Mucosa of descending colon (tissue), 1 donor: ENCODE data around the genes HTRA1 and CUZD1.

- PRO-cap = no peak
Measured at GRCh38 chr10:121449474-121450025, 148.7 kb downstream of the FGFR2 start.

- PRO-cap = no peak
Measured at GRCh38 chr10:121526488-121527266, 71.6 kb downstream of the FGFR2 start.

GRCh38 chr10:121597014-121597686, 1.1 kb downstream of the FGFR2 start:
- PRO-cap = bidirectional peak, plus-strand start at chr10:121597384, minus-strand start at chr10:121597262

GRCh38 chr10:122056444-122057088, 67.6 kb downstream of the TACC2 start:
- PRO-cap = unidirectional peak, minus-strand start at chr10:122056818

- PRO-cap = no peak
Measured at GRCh38 chr10:122083235-122084168, 94.5 kb downstream of the TACC2 start.

- PRO-cap = no peak
Measured at GRCh38 chr10:122085409-122086222, 96.7 kb downstream of the TACC2 start.

DNA sequence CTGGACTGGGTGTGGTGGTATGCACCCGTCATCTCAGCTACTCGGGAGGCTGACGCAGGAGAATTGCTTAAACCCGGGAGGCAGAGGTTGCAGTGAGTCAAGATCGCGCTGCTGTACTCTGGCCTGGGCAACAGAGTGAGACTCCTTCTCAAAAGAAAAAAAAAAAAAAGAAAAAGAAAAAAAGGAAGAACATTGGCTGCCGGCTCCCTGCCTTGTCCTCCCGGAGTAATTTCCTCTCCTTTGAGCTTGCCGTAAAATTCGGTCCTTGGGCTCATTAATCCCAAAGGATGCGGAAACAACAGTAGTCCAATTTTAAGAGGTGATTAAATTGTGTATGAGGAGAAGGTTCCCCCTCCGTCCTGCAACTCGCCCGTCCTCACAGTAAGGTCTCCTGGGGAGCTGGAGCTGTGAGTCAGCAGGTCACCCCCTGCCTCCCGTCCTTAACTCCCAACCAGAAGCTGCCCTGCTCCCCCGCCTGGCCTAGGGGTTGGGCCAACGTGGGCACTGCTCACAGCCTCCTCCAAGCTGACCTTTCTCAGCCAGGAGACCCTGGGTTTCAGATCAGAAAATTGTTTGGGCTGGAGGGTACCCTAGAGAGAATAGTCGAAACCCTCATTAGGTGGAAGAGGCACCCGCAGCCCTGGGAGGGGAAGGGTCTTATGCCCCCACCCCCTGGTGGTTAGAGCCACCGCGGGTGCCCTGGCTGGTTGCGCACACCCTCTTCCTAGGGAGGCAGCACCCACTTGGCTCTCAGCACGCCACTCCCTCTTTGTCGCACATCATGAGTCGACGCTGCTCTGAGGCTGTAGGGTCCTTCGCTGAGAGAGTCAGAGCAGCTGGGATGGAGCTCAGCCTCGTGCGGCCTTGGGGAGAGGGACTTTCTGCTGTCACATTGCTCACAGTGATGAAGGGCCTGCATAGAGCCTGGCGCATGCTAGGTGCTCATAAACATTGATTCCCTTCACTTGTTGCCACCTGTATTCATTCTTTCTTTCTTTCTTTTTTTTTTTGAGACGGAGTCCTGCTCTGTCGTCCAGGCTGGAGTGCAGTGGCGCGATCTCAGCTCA, 131.1 kb downstream of the TACC2 start:
- PRO-cap = no peak

DNA sequence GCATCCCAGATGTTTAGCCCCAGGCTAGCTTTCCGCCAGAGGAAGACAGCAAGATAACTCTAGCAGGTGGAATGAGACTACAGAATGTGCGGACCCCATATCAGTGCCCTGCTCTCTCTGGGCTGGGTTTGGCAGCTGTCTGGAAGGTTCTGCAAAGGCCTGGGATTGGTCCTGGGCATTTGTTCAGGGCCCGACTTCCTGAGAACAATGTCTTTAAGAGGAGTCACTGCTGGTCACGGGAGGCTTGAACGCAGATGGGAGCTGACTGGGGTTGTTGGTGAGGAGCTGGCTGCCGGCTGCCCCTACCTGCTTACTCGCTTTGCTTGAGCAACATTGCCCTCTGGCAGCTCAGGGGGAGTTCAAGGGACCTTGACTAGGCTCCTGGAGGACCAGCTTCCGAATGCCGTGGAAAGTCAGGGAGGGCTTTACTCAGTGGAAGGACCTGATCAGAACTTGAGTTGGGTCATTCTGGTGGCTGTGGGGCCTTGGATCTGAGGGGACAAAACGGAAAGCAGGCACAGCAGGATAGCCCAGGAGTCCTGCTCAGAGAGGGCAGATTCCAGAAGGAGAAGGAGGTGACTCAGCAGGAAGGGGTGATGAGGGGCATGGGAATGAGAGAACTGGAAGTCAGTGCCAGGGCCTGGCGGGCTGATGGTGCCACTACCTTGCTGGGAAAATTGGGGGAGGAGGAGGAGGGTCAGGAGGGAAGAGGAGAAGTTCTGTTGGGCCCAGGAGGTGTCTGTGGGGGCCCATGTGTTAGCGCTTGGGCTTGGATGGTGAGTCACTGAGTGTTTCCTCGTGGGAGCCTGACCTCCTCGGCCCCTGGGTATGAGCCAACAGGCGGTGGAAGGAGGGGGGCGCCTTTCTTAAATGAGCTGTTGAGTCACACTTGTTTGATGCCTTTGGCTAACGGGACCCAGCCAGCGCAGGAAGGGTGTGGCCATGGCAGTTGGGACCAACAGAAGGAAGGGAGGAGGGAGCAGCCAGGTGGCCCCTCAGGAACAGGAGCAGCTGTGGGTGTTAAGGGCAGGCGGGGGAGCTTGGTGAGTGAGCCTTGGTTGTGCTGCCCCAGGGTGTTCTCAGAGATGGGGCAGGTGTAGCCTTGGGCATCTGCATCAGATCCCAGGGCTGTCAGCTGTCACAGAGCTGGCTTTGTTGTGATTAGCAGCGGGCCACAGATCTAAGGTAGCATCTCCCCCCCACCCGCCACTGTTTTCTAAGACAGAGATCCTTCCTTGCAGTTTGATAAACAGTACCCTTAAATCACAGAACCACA, 130.2 kb upstream of the BTBD16 start:
- PRO-cap = no peak

DNA sequence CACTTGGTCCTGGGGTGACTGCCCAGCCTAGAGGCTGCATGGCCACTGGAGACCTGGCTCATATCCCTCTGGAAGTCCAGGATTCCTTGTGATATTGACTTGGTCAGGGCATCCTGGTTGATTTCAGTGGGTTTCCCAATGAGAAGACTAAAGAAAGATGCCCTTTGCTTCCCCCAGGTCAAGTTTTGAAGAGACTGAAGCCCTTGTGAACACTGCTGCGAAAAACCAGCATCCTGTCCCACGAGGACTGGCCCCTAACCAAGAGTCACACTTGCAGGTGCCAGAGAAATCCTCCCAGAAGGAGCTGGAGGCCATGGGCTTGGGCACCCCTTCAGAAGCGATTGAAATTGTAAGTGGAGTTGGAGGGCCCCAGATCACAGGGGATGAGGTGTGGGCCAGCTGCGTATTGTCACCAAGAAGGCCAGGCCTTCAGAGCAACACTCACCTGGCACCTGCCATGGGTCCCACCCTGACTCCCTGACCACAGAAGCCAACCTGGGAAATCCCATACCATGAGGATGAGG, 43.4 kb upstream of the BTBD16 start:
- PRO-cap = no peak

GRCh38 chr10:122240574-122241075, 30.5 kb upstream of the BTBD16 start:
- PRO-cap = no peak

GRCh38 chr10:122324466-122324840, 50.1 kb upstream of the PLEKHA1 start:
- PRO-cap = no peak

DNA sequence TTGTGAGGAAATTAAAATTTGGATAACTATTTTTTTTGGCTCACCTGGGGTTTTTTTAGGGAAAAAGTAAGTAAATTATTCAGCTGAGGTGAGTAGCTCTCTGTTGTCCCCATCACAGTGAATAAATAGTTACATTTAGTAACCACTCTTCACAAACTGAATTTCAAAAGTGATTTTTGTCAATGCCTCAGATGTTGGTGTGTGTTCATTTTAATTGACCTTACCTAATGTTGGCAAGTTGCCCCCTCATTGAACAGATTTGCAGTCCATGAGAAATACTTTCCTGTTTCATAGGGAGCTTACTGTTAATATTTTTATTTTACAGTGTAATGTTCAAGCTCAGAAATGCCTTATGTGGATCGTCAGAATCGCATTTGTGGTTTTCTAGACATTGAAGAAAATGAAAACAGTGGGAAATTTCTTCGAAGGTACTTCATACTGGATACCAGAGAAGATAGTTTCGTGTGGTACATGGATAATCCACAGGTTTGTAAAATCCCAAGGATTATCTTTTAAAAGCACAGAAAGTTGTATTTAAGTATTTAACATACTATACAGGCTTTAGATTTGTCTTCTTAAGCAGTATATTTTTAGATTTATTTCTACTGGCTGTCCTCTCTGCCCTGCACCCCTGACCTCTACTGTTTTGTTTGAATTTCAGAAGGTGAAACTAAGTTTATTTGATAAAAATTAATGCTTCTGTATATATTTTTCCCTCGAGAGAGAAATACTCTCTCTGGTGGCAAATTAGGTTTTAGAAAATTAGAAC, 18.5 kb downstream of the PLEKHA1 start:
- PRO-cap = no peak

- PRO-cap = bidirectional peak, plus-strand start at chr10:122461644, minus-strand start at chr10:122461410
Measured at GRCh38 chr10:122461298-122462264, at the start of gene HTRA1. Gene HTRA1 (plus strand): TSS chr10:122461553.

GRCh38 chr10:122530089-122530721, 30.3 kb upstream of the DMBT1 start:
- PRO-cap = no peak

- PRO-cap = no peak
Measured at GRCh38 chr10:122635890-122636447, 36.7 kb upstream of the SPADH start.

GRCh38 chr10:122639963-122640463, 32.6 kb upstream of the SPADH start:
- PRO-cap = no peak

- PRO-cap = no peak
Measured at GRCh38 chr10:122845701-122846018, at the start of gene CUZD1. Gene CUZD1 (minus strand): TSS chr10:122845857.

DNA sequence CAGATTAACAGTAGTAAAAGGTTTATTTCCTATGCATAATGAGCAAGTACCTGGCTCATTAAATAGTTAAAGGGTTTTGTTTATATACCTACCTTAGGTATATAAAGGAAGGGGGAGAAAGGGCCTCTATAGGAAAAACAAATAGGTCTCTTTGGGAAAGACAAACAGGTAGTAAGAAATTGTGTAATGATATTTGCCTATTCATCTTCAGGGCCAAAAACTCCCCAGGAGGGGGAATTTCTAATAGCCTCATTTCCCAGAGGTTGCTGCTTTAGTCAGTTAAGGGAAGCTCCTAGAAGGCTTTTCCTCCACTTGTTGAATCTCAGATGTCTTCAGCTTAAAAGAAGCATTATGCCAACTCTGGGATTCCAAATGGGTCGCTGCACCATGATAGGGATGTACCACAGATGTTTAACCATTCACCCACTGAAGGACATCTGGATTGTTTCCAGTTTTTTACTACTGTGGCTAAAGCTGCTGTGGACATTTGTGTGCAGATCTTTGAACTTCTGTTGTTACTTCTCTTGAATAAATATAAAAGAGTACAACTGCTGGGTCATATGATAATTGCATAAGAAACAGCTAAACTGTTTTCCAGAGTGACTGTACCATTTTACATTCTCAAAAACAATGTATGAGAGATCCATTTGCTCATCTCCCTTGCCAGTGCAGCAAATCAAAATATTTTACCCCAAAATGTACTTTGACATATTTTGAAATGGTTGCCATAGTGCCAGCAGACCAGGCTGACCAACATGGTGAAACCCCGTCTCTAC, 11.4 kb downstream of the ACADSB start:
- PRO-cap = no peak

- PRO-cap = no peak
Measured at GRCh38 chr10:123204984-123205524, 50.9 kb downstream of the BUB3 start.

DNA sequence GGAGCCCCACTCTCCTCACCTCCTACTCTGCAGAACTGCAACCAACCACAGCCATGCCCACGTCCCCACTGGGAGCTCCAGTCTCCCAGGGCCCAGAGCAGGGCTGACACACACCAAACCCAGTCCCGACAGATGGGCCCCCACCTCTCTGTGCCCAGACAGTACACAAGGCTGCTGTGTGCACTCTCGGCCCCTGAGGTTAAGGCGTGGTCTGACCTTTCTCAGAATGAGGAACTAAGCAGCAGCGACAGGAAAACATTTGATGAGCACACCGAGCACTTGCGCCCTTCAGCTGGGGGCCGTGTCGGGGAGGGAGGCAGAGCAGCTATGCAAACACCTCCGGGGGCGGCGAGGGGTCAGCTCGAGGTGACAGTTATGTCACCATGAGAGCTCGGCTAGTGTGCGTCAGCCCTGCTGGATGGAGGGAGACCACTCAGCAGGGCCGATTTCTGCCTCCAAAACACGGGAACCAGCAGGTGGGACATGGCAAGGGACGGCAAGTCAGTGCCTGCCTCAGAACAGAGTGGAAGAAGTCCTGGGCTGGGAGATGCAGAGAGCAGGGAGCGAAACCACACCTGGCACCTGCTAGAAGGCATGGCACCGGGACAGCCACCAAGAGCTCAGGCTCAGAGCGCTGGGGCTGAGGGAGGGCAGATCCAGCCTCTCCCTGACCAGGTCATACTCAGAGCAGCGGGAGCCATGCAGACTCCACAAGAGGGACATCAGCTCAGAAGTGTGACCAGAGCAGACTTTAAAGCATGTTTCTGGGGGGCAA, 57.4 kb downstream of the CHST15 start:
- PRO-cap = no peak